Pulmonary lymph node (tissue), 1 donor: ENCODE measurements around the genes MED15 and SDF2L1.

DNA sequence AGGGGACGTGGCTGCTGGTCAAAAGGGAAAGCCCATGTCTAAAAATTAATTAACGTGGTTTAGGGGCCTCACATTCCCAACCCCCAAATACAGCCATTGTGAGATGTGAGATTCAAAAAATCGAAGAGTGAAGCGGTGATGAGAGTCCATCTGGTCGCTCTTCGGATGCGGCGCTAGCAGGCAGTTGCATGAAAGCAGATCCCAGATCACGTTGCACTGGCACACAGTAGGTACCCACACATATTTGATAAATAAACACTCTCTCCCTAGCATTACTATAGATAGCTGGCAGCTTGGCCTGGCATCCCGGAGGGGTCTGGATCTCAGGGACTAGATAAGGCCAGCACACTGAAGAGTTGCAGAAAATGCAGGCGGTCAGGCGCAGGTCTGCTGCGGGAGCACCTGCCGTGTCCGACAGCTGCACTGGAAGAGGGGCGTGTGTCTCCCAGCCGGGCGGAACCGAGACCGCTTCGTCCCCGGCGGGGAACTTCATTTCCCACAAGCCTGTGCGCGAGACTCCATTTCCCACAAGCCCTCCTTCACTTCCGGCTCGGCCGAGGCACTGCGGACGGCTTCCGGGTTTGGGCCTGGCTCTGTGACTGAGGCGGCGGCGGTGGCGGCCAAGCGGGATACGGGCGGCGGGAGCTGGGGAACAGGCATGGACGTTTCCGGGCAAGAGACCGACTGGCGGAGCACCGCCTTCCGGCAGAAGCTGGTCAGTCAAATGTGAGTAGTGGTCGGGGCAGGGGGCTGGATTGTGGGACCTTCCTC, at the start of gene MED15:
Gene MED15, plus strand, starts transcription at position 590 of the 771 bp plus-strand sequence.
- PRO-cap: bidirectional peak, plus-strand start at position 596 of the sequence, minus-strand start at position 467 of the sequence

DNA sequence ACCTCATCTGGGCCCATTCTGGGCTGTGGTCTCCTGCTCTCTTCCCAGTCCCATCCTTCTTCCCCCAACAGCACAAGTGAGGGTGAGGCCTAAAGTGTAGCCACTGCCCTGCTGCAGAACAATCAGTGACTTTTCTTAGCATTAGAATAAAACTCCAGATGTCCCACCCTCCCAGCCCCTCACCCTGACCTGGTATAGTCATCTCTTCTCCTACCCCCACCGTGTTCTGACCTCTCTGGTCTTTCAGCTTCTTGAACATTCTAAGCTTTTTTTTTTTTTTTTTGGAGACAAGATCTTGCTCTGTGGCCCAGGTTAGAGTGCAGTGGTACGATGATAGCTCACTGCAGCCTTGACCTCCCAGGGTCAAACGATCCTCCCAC, 4.3 kb downstream of the MED15 start:
- PRO-cap: no peak

DNA sequence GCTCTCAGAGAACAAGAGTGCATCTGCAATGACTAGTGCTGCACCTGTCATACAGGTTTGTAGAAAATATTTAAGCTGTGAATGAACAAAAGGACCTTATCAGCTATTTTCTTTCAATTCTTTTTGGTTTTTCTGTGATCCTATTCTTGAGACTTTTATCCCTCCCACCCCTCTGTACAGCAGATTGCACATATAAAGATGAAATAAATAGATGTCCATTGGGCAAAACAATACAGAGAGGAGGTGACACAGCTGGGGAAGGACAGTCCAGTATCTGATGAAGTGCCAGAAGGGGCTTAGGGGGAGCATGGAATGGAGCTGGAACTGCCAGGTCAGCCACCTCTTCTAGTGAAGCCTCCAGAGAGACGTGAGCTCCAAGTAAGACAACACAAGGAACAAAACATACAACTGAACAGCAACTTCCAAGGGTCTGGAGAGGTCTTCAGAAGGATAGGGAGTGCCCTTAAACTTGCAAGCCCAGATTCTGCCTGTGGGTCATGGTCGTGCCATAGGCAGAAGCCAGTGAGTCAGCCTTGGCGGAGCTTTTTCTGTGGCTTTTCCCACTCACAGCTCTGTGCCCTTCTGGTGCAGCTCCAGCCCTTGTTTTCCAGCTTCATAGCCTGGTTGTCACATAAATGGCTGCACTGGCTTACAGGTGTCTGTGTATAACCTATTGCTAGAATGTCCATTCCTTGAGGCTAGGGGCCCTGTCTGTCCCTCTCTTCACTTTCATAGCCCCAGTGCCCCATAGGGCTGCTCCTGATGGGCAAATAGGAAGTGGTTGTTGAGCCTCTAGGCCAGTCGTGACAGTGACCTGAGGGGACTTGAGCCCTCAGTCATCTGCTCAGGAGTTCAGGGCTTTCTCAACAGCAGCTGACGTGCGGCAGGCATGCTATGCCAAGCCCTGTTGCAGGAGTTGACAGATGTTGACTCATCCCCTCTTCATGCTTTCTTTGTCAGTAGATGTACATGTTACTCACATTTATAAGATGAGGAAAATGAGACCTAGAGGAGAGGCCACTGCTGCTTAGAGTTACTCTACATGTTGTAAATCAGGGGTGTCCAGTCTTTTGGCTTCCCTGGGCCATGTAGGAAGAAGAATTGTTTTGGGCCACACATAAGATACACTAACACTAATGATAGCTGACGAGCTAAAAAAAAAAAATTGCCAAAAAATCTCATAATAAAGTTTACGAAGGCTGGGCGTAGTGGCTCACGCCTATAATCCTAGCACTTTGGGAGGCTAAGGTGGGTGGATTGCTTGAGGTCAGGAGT, 7.3 kb downstream of the MED15 start:
- PRO-cap: no peak

DNA sequence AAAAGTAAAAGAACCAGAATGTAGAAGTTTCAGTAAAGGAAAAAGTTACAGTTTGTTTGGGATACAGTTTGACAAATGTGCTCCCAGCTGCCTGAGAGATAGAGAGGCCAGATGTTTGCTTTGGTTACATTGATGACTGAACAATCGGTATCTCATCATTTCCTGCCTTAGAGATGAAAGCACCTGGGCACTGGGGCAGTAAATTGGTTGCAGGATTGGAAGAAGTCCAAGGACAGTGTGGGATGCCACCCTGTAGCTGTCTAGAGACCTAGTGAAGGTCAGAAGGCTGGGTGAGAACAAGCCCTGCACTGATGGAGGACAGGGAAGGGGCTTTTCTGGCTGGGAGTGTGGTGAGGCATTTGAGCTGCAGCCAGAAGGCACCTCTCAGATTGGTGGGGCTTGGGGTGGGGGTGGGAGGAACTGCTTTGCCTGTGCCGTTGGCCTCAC, 16.7 kb downstream of the MED15 start:
- PRO-cap: no peak

GRCh38 chr22:20563113-20563754, 55.8 kb downstream of the MED15 start:
- PRO-cap: no peak

- PRO-cap: no peak
These were observed 57.9 kb downstream of the MED15 start for GRCh38 chr22:20565062-20566018.

GRCh38 chr22:20606459-20606910, 99.1 kb downstream of the MED15 start:
- PRO-cap: no peak

- PRO-cap: no peak
These were observed 35.3 kb upstream of the SERPIND1 start for GRCh38 chr22:20738492-20739118.

DNA sequence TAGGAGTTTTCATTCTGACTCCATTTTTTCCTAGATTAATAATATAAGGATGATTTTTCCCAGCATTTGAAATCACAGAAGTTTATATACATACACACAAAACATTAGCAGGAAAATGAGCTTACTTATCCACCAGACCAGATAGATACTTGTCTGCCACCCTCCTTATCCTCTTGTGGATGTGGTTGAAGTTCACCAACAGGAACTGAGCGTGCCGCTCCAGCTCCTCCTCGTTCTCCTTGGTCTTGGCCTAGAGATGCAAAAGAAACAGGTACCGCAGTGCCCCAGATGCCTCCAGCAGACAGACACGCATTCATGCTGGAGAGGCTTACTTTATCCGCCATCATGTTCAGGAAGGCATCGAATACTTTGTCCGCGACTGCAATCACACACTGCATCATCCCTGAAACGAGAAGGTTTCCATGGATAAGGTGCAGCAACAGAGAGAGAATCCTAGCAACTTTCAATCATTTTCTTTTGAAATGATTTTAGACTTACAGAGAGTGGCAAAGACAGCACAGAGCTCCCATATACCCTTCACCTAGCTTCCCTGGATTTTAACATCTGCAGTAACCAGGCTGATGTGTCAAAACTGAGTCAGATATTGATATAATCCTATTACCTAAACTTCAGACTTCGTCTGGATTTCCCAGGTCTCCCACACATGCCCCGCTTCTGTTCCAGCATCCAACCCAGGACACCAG, 21.0 kb upstream of the SERPIND1 start:
- PRO-cap: no peak

DNA sequence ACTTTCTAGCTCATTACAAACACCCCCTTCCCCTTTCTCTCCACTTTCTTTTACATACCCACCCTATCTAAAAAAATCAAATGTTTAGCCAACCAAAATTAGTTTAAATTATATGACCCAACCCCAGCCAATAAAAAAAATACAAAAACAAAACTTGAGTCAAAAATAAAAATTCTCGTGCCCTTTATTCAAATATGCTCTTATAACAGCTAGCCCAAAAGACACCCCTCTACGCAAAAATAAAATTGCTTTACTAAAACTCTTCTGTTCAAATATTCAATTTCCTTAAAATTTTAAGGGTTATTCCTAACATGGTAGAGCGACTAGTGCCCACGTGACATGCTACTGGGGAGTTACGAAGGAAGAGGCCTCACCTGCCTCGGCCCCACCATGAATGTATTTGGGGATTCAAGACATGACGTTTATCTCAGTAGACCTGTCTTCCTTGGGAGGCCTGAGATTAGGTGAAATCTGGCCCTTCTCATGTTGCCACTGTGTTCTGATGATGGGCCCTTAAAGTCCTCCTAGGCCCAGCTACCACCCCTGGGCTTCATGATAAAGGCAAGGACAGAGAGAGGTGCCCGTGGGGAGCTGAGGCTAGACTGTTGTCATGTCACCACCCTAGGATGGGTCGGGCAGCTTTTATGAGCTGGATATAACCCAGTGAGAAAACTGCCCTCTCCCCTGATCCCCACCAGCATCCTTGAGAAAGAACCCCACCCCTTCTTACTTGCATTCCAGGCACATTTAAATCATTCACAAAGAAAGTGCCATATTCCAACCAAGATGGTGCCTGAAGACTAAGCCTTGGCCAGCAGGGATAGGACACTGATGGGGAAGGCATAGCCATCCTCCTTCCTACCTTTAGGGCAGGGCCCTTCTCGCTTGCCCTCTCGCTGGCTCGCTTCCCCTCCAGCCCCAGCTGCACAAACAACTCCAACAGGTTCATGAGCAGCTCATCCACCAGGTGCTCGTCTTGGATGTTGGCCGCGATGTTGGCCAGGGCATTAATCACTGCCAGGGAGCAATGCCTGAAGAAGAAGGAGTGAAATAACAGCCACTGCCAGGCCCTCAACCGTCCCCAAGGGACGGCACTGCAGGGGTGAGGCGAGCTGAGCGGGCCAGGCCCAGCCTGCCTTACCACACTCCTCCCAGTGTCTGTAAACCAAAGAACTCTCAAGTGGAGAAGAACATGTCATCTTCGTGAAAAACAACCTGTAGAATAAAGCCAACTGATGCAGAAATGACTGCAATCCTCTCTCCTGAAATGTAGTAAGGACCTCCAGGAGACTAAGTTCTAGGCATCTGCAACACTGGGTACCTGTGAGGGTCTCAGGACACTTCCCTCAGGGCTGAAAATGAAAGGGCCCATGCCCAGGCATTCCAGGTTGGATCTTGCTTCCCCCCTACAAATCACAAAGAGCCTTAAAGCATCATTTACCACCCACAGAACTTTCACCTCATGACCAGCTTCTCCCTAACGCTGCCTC, 21.9 kb downstream of the SERPIND1 start:
- PRO-cap: no peak

- PRO-cap: no peak
These were observed 36.8 kb downstream of the SERPIND1 start for GRCh38 chr22:20810611-20811156.

- PRO-cap: bidirectional peak, plus-strand start at chr22:20917870, minus-strand start at chr22:20917861
These were observed 674 bp downstream of the CRKL start for GRCh38 chr22:20917651-20918510.

DNA sequence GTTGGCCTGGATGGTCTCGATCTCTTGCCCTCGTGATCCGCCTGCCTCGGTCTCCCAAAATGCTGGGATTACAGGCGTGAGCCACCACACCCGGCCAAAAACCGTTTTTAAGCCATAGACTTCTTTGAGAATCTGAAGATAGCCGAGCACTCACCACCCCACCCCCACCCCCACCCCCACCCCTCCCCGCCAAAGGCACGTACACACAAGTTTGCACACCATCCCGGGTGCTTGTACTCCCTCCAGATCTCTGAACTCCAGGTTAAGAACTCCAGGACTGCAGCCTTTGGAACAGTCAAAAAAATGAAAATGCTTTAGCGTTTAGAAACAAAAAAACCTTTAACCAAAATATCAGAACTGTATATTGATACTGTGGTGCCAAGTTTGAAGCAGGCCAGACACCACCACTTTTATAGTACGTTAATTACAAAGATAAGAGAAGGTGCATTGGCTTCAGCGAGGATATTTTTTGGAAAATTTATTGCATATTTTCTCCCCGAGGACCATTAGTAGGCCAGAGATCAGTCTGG, 1.7 kb downstream of the CRKL start:
- PRO-cap: no peak

- PRO-cap: no peak
These were observed 2.5 kb downstream of the THAP7 start for GRCh38 chr22:20999200-20999963.

GRCh38 chr22:21448034-21448461, 19.1 kb upstream of the TMEM191C start:
- PRO-cap: no peak

DNA sequence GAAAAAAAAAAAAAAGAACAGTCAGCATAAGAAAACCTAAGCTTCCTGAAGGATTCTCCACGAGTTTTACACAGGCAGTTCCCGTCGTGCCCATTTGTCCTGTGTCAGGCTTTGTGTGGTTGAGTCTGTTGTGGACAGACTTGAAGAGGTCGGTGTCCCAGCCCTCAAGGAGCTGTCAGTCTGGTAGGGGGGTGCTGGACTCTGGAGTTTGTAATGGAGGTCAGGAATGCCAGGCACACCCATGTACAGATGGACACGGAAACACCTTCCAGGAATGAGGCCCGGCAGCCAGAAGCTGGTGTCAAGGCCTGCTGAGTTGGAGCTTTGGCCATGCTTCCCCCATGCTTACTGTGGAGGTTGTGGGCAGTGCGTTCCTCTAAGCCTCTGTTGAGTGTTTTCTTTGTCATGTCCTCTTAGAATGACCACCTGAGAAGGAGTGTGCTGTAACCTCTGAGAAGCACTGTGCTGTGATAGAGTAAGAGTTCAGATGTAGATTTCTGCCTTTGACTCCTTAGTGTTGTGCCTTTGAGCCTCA, 10.9 kb downstream of the UBE2L3 start:
- PRO-cap: no peak

GRCh38 chr22:21626087-21626893, 3.5 kb downstream of the YDJC start:
- PRO-cap: no peak

GRCh38 chr22:21641913-21642629, at the start of gene SDF2L1:
Gene SDF2L1, plus strand, starts transcription at chr22:21642302.
- PRO-cap: bidirectional peak, plus-strand start at chr22:21642266, minus-strand start at chr22:21642046

GRCh38 chr22:21656955-21657373, 8.8 kb upstream of the PPIL2 start:
- PRO-cap: no peak

DNA sequence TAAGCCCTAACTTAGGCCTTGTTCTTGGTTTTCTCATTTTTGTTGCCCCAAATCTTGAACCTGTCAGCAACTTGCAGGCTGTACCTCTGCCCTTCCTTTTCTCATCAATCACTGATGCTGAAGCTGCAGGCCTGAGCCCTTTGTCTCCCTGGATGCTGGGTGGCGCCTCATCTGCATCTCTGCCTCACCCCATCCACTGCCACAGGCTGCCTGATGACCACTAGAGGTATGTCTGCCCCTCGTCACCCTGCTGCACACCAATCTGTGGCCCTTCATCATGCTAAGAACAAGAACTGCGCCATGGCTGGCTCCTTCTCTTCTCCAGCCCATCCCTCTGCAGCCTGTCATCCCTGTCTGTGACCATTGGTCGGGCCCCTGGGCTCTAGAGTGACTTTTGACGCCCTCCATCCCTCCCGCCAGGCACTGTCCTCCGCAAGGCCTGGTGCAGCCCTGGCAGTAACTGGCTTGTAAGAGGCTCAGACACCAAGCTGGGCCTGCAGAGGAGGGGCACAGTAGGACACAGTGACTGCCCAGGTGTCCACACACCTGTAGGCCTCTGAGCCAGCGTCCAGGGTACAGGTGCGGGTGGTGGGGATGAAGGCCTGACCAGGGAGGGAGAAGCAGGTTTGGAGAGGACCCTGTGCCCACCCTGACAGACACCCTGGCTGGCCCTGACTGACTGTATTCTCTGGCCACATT, 31.0 kb downstream of the PPIL2 start:
- PRO-cap: no peak